Endothelial cell of umbilical vein (primary cell): ENCODE measurements around a stretch of chr2.

DNA sequence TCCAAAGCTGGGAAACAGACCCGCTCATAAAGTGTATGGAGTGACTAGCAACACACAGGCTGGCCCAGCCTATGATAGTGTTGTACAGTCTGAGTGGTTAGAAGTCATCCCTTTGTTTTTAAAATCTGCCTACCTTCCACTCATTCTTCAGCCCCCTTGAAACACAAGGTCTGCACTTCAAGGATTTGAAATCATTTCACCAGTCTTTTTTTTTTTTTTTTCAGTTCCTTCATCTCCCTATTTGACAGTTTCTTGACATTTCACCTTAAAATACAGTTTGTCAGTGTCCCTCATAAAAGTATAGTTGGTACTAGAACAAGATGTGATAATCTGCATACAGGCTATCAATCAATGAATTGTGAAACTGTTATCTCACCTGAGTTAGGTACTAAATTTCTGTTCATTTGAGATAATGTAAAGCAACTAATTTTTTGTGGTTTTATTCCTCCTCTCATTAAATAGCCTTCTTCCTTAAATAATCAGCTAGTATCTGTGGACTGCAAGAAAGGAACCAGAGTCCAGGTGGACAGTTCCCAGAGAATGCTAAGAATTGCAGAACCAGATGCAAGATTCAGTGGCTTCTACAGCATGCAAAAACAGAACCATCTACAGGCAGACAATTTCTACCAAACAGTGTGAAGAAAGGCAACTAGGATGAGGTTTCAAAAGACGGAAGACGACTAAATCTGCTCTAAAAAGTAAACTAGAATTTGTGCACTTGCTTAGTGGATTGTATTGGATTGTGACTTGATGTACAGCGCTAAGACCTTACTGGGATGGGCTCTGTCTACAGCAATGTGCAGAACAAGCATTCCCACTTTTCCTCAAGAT lies 49.7 kb downstream of the FEZ2 start:
- PRO-cap = no peak
CAGE:
- cytosol, long polyA minus RNA = no peak
- cytosol, long polyA plus RNA = no peak
- long polyA plus RNA = no peak
- nucleus, long polyA minus RNA = no peak
- nucleus, long polyA plus RNA = no peak

DNA sequence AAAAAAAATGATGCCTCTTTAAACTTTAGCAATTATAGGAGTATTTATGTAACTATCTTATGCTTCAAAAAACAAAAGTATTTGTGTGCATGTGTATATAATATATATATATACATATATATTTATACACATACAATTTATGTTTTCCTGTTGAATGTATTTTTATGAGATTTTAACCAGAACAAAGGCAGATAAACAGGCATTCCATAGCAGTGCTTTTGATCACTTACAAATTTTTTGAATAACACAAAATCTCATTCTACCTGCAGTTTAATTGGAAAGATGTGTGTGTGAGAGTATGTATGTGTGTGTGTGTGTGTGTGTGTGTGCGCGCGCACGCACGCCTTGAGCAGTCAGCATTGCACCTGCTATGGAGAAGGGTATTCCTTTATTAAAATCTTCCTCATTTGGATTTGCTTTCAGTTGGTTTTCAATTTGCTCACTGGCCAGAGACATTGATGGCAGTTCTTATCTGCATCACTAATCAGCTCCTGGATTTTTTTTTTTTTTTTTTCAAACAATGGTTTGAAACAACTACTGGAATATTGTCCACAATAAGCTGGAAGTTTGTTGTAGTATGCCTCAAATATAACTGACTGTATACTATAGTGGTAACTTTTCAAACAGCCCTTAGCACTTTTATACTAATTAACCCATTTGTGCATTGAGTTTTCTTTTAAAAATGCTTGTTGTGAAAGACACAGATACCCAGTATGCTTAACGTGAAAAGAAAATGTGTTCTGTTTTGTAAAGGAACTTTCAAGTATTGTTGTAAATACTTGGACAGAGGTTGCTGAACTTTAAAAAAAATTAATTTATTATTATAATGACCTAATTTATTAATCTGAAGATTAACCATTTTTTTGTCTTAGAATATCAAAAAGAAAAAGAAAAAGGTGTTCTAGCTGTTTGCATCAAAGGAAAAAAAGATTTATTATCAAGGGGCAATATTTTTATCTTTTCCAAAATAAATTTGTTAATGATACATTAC lies 47.9 kb downstream of the FEZ2 start:
- PRO-cap = no peak
CAGE:
- cytosol, long polyA minus RNA = no peak
- cytosol, long polyA plus RNA = no peak
- long polyA plus RNA = no peak
- nucleus, long polyA minus RNA = no peak
- nucleus, long polyA plus RNA = no peak

DNA sequence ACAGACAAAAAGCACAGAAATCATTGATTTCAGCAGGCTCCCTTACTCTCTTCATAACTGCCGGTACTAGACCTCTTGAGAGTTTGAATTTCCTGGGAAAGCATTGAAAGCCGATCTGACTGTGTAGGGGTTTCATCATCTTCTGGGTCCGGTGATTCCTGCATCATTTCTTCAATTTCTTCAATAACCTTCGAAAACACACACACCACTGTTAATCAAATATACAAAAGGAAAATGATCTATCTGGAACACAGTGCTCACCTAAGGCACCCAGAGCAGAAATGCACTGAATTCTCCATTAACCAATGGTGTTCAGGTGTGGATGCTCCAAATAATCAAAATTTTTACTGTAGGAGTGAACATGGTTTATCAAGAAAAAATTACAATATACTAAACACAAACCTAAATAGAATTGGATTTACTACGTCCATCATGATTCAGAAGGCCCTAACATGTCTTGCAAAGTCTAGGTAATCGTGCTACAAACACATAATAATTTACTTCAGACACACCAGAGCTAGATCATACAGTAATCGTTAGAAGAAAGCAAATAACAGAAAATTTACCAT lies 16.6 kb downstream of the FEZ2 start:
- PRO-cap = no peak
CAGE:
- cytosol, long polyA minus RNA = no peak
- cytosol, long polyA plus RNA = no peak
- long polyA plus RNA = no peak
- nucleus, long polyA minus RNA = no peak
- nucleus, long polyA plus RNA = no peak

- PRO-cap = no peak
CAGE:
- cytosol, long polyA minus RNA = no peak
- cytosol, long polyA plus RNA = no peak
- long polyA plus RNA = no peak
- nucleus, long polyA minus RNA = no peak
- nucleus, long polyA plus RNA = no peak
Observed at GRCh38 chr2:36762936-36763448, 66.5 kb downstream of the VIT start.

DNA sequence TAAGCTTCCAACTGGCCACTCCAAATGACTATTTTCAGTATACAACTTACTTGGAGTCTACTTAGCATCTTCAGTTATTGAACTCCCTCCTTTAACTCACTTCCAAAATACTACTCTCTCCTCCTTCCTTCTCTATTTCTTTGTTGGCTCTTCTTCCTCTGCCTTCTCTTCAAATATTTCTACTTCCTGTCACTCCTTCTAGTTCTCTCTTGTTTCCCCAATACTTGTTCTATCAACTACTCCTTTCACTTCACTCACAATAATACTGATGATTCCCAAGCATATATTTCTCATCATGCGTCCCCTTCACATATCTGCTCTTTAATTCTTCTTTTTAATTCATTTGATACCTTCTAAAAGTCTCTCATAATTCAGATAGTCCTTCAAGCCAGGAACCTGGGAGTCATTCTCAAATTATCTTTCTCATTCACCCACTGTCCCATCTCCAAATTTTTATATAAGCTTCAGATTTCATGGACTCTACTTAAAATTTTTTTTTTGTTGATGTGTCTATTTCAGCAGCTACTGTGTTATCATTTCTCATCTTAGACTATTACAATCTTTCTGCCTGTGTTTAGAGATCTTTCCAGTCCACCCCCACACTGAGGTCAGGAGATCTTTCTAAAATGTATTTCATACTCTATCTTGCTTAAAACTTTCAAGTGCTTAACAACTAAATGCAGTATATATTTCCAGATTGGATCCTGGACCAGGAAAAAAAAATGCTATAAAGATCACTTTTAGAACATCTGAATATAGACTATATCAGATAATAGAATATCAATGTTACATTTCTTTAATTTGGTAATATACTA lies 44.9 kb downstream of the STRN start:
- PRO-cap = no peak
CAGE:
- cytosol, long polyA minus RNA = no peak
- cytosol, long polyA plus RNA = no peak
- long polyA plus RNA = no peak
- nucleus, long polyA minus RNA = start-site peak on the minus strand centred at position 595 of the sequence, 5 bp wide, 9 reads
- nucleus, long polyA plus RNA = no peak

DNA sequence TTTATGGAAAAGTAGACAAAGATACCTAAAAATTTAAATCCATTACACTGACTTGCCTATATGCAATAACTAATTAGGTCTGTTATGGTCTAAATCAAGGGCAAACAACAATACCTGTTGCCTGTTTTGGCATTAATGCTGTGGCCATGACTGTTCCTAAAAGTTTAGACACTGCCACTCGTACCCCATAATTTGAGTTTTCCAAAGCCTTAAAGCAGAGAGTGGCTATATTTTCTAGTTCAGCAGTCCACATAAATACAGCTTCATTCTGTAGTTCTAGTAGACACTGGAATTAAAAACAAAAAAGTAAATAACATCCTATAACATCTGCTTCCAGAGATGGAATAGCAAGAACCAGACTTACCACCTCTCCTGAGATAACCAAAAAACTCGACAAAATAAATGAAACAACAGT lies 12.2 kb downstream of the HEATR5B start:
- PRO-cap = no peak
CAGE:
- cytosol, long polyA minus RNA = no peak
- cytosol, long polyA plus RNA = no peak
- long polyA plus RNA = no peak
- nucleus, long polyA minus RNA = no peak
- nucleus, long polyA plus RNA = no peak

GRCh38 chr2:37090089-37090540 lies 5.8 kb downstream of the GPATCH11 start:
- PRO-cap = no peak
CAGE:
- cytosol, long polyA minus RNA = no peak
- cytosol, long polyA plus RNA = no peak
- long polyA plus RNA = no peak
- nucleus, long polyA minus RNA = no peak
- nucleus, long polyA plus RNA = no peak

DNA sequence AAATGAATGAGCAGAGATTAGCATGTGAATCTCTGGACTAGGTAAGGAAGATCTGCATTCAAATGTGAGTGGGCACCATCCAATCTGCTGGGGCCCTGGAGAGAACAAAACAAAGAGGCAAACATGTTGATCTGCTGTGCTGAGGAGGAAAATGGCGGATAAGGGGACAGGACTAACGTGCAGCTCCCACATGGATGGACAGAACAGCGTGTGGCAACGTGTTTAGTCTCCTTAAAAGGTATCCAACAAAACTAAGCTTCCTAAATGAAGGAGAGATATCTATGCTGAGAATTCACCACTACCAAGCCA lies 9.7 kb downstream of the CEBPZOS start:
- PRO-cap = no peak
CAGE:
- cytosol, long polyA minus RNA = no peak
- cytosol, long polyA plus RNA = no peak
- long polyA plus RNA = no peak
- nucleus, long polyA minus RNA = no peak
- nucleus, long polyA plus RNA = no peak

DNA sequence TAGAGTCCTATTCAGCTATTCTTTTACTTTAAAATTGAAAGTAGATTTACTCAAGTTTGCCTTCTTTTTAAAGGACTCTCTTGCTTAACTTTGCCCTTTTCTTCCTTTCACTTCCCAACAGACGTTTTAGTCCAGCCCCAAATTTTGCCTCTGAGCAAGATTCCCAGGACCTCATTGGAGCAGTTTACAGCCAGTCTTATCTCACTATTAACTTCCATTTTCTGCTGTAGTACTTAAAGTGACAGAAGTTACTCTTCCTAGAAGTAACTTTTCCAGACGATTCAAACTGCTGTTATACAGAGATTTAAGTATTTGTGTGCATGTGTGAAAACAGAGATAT lies 1.7 kb upstream of the PRKD3 start:
- PRO-cap = no peak
CAGE:
- cytosol, long polyA minus RNA = no peak
- cytosol, long polyA plus RNA = no peak
- long polyA plus RNA = no peak
- nucleus, long polyA minus RNA = no peak
- nucleus, long polyA plus RNA = no peak

DNA sequence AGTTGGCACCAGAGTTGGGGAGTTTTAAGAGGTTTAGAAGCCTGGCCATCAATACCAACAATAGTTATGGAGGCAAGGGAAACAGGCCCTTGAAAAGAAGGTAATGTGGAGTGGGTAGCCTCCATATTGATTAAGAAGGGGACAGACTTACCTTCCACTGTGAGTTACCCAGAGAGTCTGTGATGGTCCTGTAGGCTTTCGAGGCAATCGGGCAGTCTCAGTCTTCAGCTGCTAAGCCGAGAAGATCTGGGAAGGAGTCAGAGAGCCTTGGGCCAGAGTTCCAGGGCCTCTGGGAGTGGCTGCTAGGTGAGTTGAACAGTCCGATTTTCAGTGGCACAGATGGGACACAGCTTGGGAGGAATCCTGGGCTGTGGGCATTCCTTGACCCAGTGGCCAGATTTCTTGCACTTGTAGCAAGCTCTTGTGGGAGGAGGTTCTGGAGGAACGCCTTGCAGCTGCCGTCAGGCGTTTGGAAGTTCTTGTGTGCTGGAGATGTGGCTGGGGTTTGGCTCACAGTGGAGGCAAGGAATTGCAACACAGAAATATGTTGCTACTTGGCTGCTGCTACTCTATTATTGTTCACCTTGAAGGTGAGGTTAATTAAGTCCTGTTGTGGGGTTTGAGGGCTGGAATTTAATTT lies 39.7 kb downstream of the QPCT start:
- PRO-cap = no peak
CAGE:
- cytosol, long polyA minus RNA = no peak
- cytosol, long polyA plus RNA = no peak
- long polyA plus RNA = no peak
- nucleus, long polyA minus RNA = no peak
- nucleus, long polyA plus RNA = no peak

GRCh38 chr2:37506250-37506910 lies 161.9 kb downstream of the QPCT start:
- PRO-cap = no peak
CAGE:
- cytosol, long polyA minus RNA = no peak
- cytosol, long polyA plus RNA = no peak
- long polyA plus RNA = no peak
- nucleus, long polyA minus RNA = no peak
- nucleus, long polyA plus RNA = no peak

- PRO-cap = no peak
CAGE:
- cytosol, long polyA minus RNA = no peak
- cytosol, long polyA plus RNA = no peak
- long polyA plus RNA = no peak
- nucleus, long polyA minus RNA = no peak
- nucleus, long polyA plus RNA = no peak
Observed at GRCh38 chr2:37582988-37583363, 88.5 kb downstream of the CDC42EP3 start.

DNA sequence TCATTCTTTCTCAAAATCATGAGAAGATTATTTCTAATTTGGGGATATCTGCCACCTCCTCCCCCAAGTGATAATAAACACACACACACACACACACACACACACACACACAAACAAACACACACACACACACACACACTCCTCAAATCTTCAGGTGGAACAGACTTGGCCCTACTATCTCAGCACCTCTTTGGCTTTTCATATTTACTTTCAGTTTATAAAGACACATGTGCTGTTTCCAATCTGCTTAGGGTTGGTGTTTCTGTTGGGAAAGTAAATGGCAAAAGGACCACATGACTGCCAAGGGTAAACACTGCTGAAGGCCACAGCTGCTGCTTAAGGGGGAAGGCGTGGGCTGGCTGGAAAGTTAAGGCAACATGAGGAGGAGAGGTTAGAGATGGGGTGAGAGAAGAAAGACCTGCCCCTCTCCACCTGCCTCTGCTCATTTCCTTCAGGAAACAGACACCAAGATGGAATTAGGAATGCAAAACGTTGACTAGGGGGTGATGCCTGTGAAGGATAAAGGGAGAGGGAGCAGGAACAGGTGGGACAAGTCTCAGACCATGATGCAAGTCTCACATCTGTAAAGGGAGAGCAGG lies 86.2 kb downstream of the CDC42EP3 start:
- PRO-cap = no peak
CAGE:
- cytosol, long polyA minus RNA = no peak
- cytosol, long polyA plus RNA = no peak
- long polyA plus RNA = no peak
- nucleus, long polyA minus RNA = no peak
- nucleus, long polyA plus RNA = no peak

GRCh38 chr2:37590116-37590654 lies 81.3 kb downstream of the CDC42EP3 start:
- PRO-cap = no peak
CAGE:
- cytosol, long polyA minus RNA = no peak
- cytosol, long polyA plus RNA = no peak
- long polyA plus RNA = no peak
- nucleus, long polyA minus RNA = no peak
- nucleus, long polyA plus RNA = no peak

GRCh38 chr2:37600005-37600525 lies 71.4 kb downstream of the CDC42EP3 start:
- PRO-cap = no peak
CAGE:
- cytosol, long polyA minus RNA = no peak
- cytosol, long polyA plus RNA = no peak
- long polyA plus RNA = no peak
- nucleus, long polyA minus RNA = no peak
- nucleus, long polyA plus RNA = no peak

GRCh38 chr2:37688895-37689490 lies 17.6 kb upstream of the CDC42EP3 start:
- PRO-cap = bidirectional peak, plus-strand start at chr2:37689288, minus-strand start at chr2:37689201
CAGE:
- cytosol, long polyA minus RNA = no peak
- cytosol, long polyA plus RNA = no peak
- long polyA plus RNA = no peak
- nucleus, long polyA minus RNA = no peak
- nucleus, long polyA plus RNA = no peak

DNA sequence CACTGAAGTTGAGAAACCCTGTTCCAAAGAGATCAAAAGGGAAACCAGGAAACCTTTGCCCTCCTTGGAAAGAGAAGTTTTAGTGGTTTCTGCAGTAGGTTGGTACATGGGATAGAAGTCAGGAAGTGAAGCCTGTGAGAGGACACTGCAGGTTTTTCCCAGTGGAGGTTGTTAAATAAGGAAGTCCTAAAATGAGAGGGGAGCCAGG lies 6.3 kb upstream of the RMDN2 start:
- PRO-cap = no peak
CAGE:
- cytosol, long polyA minus RNA = no peak
- cytosol, long polyA plus RNA = no peak
- long polyA plus RNA = no peak
- nucleus, long polyA minus RNA = no peak
- nucleus, long polyA plus RNA = no peak

GRCh38 chr2:38073050-38073803 lies 2.7 kb downstream of the CYP1B1 start:
- PRO-cap = no peak
CAGE:
- cytosol, long polyA minus RNA = no peak
- cytosol, long polyA plus RNA = no peak
- long polyA plus RNA = no peak
- nucleus, long polyA minus RNA = no peak
- nucleus, long polyA plus RNA = no peak

GRCh38 chr2:38077123-38077706 lies 1.3 kb upstream of the CYP1B1 start:
- PRO-cap = no peak
CAGE:
- cytosol, long polyA minus RNA = no peak
- cytosol, long polyA plus RNA = no peak
- long polyA plus RNA = no peak
- nucleus, long polyA minus RNA = no peak
- nucleus, long polyA plus RNA = no peak

- PRO-cap = no peak
CAGE:
- cytosol, long polyA minus RNA = no peak
- cytosol, long polyA plus RNA = no peak
- long polyA plus RNA = no peak
- nucleus, long polyA minus RNA = no peak
- nucleus, long polyA plus RNA = no peak
Observed at GRCh38 chr2:38346318-38346734, 30.7 kb downstream of the ATL2 start.